H7 (cell line): ENCODE measurements around the genes LPCAT2, CAPNS2 and SLC6A2.

- RAMPAGE, long total RNA, result no peak
These were observed 92.9 kb downstream of the IRX3 start for GRCh38 chr16:54193359-54194340.

- RAMPAGE, long total RNA, result no peak
These were observed 20.9 kb downstream of the IRX3 start for GRCh38 chr16:54265613-54266130.

DNA sequence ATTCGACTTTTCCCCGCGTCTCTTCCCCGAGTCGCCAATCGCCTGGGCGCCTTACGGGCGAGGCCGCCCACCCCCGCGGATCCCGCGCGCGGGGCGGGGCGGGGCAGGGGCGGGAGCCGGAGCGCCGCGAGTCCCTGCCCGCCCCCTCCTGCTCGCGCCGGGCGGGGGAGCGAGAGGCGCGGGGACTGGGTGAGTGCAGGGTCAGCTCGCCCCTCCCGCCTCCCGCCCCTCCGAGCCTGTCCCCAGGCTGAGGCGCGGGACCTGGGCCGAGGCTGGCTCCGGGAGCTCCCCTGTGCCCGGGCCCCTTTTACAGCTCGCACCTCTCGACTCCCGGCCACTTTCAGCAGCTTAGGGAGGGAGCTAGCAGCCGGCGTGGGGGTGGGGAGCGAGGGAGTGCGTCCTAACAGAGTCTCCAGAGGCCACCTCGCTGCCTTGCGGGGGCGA lies 292 bp upstream of the IRX3 start:
- RAMPAGE, long total RNA, result no peak

- RAMPAGE, long total RNA, result no peak
These were observed 1.0 kb upstream of the IRX3 start for GRCh38 chr16:54287384-54288256.

- RAMPAGE, long total RNA, result no peak
These were observed 115.8 kb upstream of the IRX3 start for GRCh38 chr16:54402472-54402671.

DNA sequence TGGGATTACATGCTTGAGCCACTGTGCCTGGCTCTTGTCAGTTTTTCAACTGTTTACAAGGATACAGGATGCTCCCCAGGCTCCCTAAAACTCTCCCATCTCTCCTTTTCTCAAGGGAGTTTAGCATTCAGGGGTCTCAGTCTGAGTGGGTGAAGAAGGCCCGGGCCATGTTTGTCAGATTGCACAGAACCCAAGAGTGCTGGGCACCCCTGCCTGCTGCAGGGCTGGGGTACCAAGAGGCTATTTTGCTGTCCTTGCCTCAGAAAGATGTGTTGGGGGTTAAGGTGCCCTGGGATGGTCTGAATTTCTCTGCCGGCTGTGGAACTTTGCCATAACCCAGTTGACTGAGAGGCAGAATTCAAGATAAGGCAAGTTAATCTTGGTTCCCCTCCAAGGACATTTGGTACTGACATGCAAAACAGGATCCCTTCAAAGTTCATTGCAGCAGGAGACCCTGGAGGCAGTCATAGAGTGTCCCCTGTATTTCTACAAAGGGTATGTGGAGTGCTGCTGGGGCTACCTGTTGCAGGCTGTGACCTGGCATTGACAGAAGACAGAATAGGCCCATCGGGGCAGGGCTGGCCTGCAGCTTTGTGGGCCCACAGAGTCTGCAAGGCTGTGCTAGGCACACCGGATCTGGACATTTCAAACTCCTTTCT lies 135.5 kb upstream of the IRX3 start:
- RAMPAGE, long total RNA, result no peak

GRCh38 chr16:54457025-54457372 lies 170.4 kb upstream of the IRX3 start:
- RAMPAGE, long total RNA, result no peak

DNA sequence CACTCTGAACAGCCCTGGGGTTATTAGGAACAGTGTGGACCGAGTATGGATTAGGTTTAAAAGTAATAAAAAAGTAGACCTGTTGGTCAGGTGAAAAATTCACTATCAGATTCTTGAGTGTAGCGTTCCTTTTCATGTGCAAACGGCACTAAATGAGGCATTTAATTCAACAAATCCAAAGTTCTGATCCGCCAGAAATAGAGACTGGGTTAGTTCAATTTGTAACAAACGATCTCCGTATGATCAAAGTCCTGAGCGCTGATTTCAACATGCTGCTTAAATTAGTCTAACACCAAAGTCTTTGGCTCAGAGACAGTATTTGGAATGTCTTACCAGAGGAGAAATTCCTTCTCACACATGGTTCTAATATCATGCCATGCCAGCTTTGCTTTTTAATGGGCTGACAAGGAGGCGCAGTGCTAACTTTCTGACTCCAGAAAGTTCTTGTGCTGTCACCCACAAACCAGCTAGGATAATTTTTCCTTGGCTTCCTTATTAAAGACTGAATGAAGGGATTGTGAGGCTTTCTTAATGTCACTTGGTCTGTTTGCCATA lies 173.2 kb upstream of the IRX3 start:
- RAMPAGE, long total RNA, result no peak

- RAMPAGE, long total RNA, result no peak
These were observed 482 bp downstream of the IRX6 start for GRCh38 chr16:55324272-55325098.

- RAMPAGE, long total RNA, result no peak
These were observed 1.7 kb upstream of the MMP2 start for GRCh38 chr16:55477152-55477839.

- RAMPAGE, long total RNA, result no peak
These were observed 6.3 kb downstream of the MMP2 start for GRCh38 chr16:55485042-55485917.

DNA sequence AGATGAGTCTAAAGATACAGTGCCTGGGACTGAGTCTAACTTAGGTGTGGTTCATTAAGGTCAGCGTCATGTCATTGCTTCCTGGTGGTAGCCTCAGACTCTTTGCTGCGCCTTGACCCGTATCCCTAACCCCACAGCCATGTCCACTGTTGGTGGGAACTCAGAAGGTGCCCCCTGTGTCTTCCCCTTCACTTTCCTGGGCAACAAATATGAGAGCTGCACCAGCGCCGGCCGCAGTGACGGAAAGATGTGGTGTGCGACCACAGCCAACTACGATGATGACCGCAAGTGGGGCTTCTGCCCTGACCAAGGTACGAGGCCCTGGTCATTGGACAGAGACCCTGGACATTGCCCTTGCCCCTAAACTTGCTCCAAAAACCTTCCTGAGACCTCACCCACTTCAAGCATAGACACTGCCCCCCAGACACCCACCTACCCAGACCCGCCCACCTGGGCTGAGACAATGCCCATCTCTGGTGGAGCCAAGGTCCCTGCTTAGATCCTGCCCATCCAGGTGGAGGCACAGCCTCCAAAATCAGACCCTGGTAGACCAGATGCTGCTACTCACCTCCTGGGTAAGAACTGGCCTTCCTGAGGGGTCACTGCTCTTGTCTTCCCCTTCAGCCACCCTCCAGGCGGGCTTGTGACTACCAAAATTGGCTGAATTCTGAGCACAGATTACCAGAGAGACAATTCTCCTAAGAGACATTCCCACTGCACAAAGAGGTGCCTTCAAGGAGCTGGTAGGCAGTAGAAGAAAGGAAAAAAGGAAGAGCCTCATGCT lies 10.7 kb downstream of the MMP2 start:
- RAMPAGE, long total RNA, result no peak

- RAMPAGE, long total RNA, result no peak
These were observed 13.9 kb upstream of the LPCAT2 start for GRCh38 chr16:55494821-55495589.

- RAMPAGE, long total RNA, result no peak
These were observed at the start of gene LPCAT2 for GRCh38 chr16:55508760-55509527. TSS of gene LPCAT2 (plus strand) at chr16:55509072.

DNA sequence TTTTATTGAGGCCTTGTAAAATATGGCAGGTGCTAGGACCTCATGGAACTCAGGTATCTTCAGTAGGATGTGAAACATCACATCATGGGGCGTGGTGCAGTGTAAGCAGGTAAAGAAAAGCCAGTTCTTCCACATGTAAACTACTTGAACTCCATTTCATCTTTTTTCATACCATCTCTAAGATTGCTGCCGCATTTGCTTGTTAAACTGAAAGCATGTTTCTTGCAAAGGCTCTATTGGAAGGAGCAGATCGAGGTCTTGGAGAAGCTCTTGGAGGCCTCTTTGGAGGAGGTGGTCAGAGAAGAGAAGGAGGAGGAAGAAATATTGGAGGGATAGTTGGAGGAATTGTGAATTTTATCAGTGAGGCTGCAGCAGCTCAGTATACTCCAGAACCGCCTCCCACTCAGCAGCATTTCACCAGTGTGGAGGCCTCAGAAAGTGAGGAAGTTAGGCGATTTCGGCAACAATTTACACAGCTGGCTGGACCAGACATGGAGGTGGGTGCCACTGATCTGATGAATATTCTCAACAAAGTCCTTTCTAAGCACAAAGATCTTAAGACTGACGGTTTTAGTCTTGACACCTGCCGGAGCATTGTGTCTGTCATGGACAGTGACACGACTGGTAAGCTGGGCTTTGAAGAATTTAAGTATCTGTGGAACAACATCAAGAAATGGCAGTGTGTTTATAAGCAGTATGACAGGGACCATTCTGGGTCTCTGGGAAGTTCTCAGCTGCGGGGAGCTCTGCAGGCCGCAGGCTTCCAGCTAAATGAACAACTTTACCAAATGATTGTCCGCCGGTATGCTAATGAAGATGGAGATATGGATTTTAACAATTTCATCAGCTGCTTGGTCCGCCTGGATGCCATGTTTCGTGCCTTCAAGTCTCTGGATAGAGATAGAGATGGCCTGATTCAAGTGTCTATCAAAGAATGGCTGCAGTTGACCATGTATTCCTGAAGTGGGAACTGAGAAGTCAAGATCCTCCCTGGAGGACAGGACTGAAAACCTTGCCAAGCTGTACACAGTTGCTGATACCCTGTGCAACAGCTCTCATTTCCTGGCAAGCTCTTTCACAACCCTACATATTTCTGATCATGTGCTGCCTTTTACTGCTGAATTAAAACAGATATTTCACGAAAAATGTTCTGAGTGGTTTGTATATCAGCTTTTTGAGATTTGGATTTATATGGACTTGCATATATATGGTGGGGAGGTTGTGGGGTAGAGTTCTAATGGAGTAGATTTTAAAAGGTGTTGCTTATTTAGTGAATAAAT lies at the start of gene CAPNS2:
CAPNS2 (plus strand) TSS at position 143 of the 1,280 bp plus-strand sequence.
- RAMPAGE, long total RNA, result no peak

GRCh38 chr16:55655514-55656496 lies at the start of gene SLC6A2:
TSS of gene SLC6A2 (plus strand) at chr16:55655988.
- RAMPAGE, long total RNA, result no peak

DNA sequence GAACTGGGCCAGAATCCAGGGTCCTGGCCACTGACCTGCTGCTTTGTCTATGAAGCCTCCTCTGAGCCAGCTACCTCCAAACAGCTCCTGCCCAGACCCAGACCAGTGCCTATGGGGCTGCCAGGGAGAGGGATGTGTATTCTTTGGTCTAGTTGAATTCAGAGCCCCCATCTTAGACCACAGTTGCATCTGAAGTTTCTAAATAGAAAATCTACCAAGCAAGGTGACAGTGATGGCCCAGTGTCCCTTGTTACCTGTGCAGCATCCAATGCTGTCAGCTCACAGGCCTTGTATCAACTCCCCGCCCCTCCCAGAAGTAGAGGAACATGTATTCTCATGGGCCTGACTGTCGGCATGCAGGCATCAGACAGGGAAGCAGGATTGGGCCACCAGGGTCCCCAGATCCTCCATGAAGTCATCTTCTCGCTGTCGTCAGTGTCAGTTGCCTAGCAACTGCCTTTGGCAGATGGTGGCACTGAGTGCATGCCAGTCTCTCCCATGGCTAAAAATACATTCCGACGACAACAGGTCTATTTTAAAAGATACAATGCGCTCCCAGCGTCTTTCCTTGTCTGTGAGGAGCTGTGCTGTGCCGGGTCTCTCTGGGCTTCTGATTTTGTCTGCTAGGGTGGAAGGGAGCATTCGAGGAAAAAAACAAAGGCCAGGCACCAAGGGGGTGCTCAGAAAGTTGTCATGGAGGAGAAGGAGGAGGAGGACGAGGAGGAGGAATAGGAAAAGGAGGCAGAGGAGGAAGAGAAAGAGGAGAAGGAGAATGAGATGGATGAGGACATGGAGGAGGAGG lies 36.8 kb upstream of the CES5A start:
- RAMPAGE, long total RNA, result no peak

GRCh38 chr16:56264199-56264552 lies 72.9 kb downstream of the GNAO1 start:
- RAMPAGE, long total RNA, result no peak

- RAMPAGE, long total RNA, result no peak
These were observed 11.2 kb downstream of the AMFR start for GRCh38 chr16:56414062-56414543.

- RAMPAGE, long total RNA, result no peak
These were observed 11.1 kb downstream of the OGFOD1 start for GRCh38 chr16:56462244-56463085.